SJSA1 (cell line): ENCODE measurements around a stretch of chr12.

DNA sequence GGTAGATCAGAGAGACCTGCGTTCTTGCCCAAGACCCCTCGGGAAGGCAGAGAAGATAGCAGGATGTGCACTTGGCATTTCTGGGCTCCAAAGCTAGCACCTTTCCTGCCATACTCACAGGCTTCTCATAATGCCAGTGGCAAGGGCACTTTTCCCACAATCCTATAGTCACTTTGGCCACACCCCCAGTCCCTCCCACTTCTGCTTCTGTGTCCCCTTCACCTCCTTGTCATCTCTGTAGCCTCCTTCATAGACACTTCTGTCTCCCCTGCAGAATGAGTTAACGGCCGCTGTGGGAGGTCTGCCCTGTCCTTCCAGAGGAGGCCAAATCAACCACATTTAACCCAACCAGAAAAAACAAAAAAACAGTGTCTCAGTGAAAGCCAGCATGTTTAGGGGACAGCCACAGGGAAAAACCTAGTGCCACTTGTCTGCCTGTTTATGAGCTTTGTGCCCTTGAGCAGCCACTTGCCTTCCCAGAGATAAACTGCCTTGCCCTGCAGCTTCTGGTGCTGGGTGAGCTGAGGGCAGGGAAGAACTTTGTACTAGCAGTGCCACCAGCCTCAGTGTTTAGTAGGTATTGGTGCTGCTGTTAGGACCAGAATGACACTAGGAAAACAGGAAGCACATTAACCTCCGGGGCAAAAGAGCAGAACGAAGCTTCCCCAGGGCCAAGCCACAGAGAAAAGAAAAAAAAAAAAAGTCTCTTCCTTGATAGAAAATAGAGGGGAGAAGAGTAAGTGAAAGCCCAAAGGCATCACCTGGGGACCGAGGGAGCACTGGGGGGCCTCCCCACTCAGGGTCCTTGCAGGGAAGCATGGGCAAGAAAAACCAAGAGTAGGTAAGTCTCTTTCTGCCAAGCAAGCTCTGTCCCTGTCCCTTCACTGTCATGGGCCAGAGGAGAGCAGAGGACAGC lies 174.4 kb downstream of the ABTB3 start:
- RAMPAGE, long total RNA, result no peak

- RAMPAGE, long total RNA, result no peak
These were observed 161.5 kb upstream of the PWP1 start for GRCh38 chr12:107523861-107524707.

DNA sequence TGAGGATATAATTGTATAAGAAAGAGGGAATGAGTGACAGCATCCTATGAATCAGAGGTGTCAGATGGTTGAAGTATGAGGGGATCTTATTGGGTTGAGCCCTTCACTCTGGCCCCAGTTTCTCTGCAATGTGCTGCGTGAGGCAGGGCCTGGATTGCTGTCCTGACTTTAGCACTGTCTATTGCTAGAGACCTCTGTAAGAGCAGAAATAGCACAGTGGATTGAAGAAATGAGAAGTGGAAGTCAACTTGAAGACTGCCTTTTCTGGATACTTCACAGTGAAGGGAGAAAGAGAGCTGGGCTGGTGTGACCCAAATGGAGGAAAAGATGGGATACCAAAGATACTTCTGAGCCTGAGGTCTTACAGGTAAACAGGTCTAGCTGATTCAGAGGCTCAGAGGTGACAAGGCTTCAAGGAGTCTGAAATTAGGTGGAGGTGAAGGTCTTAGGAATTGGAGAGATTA lies 5.8 kb downstream of the ASCL4 start:
- RAMPAGE, long total RNA, result no peak

DNA sequence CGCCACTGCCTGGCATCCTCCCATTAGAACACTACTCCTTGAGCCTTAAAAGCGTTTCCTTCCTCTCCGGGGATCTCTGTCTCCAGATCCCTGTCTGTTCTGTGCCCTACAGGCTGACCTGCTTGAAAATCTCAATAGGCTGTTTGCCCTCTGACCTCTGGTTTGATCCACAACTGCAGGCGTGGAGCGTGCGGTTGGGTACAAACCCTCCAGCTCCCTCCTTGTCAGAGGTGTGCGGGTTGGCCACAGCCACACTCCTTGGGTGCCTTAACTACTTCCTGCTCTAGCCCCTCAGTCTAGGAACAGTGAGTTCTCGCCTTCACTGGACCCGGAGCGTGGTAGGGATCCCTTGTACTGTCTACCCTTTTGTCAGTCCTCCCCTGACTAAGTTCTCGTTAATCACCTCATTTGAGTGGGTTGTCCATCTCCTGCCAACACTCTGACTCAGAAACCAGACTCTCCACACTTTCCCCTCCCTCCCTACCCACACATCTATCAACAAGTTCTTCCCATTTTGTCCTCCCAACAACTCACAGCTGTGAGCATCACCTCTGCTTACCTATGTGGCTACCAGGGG lies 33.0 kb downstream of the CMKLR1 start:
- RAMPAGE, long total RNA, result no peak

DNA sequence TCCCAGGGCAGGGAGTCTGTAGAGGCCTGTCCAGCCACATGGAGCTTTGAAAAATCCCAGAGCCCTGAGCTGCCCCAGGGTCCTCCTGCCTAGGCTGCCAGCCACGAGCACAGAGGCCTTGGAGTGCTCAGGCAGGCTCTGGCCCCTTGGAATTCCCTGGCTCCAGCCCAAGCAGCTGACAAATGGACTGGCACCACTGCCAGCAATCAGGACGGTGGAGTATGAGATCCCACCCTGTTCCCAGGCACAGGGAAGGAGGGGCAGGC lies 26.3 kb downstream of the CMKLR1 start:
- RAMPAGE, long total RNA, result no peak

DNA sequence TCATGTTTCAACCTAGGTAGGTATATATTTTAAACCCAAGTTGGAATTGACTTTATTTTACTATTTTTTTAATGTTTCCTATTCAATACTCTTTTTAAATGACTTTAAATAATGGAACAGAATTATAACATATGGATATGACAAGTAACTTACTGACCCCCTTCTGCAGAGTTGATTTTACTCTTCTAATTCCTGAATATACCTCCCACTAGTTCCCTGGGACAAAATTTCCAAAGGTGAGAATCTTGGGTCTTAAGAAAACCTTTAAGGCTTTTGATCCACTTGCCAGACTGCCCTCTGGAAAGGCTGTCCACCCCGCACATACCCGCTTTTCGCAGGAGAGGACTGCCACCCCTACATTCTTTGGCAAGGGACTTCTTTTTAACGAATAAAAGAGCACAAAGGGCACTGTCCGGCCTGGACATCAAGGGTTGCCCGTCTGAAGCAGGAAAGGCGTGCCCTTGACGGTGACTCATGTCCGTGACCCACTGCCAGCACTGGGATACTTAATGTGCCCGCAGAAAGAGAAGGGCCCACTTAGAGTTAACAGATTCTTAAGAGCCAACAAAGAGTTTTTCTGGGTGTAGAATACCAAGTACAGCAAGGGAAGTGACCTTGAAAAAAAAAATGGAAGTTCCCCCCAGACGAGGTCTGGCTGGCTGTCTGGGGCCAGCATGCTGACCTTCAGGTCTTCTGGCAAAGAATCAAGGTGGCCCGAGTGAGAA lies 10.1 kb upstream of the SELPLG start:
- RAMPAGE, long total RNA, result no peak

- RAMPAGE, long total RNA, result no peak
These were observed 32.0 kb upstream of the SELPLG start for GRCh38 chr12:108665583-108666249.

DNA sequence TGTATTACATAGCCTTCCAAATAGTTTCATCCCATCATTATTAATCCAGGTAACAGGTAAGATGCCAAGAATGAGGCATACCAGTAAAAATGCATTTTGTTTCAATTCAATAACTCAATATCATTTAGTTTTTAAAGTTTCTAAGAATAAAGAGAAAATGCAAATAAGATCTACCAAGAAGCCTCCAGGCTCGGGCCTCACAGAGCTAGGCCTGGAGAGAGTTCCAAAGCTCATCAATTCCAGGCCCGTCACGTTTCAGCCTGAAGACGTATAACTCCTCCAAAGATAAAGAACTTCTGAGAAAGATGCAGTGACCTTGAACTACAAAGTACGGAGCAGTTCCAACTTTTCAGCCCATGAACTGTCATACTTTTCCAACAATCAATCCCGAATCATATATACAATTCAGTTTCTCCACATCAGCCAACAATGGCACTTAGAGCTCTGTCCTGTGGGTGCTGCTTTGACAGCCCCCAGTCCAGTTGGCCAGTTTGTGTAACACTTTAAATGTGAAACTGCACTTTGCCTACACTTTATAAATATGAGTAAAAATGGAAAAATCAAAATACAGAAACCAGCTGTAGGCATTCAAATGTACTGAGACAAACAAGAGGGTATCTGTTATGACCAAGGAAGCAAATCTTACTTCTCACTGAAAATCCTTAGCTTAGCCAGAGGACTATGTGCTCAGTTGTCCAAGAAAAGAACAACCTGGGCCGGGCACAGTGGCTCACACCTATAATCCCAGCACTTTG lies 17.7 kb downstream of the CORO1C start:
- RAMPAGE, long total RNA, result no peak

DNA sequence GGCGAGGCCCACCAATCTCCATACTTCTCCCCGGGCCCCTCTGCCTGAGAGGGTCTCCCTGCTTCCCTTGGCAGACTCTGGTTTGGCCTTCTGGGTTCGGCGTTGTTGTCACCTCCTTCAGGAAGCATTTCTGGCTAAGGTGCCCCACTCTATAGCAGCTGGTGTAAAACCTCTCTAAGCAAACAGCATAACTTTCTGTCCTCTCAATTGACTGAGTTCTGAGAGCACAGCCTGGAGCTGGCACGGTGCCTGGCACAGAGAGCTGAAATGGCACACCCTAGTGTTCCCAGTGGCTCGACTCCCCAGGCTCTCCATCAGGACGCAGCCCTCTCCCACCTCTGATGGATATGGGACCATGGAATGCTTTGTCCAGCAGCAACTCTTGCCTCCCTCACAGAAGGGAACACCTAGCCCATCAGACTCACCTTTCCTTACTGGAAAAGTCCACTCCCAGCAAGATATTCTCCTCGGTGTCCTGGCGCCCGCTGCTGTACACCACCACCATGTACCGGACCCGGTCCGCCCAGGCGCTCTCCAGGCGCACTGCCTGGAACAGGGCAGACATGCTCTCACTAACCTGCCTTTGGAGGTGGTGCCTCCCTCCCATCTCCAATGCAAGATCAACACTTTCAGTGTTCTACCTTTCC lies 40.6 kb downstream of the SSH1 start:
- RAMPAGE, long total RNA, result no peak

DNA sequence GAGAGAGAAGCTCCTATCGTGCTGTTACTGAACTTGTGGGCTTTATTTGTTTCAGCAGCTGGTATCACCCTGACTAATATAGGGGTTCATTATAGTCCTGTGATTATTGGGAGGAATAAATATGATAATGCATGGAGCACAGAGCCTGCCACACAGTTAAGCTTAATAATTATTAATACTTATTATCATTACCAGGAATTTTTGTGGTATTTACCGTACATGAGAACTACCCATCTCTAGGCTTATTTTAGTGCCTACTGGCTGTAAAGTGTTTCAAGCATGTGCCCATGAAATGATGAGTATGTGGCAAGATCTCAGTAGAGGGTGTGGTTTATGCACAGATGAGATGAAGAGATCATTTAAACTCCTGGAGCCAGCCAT lies 60.1 kb downstream of the DAO start:
- RAMPAGE, long total RNA, result no peak

DNA sequence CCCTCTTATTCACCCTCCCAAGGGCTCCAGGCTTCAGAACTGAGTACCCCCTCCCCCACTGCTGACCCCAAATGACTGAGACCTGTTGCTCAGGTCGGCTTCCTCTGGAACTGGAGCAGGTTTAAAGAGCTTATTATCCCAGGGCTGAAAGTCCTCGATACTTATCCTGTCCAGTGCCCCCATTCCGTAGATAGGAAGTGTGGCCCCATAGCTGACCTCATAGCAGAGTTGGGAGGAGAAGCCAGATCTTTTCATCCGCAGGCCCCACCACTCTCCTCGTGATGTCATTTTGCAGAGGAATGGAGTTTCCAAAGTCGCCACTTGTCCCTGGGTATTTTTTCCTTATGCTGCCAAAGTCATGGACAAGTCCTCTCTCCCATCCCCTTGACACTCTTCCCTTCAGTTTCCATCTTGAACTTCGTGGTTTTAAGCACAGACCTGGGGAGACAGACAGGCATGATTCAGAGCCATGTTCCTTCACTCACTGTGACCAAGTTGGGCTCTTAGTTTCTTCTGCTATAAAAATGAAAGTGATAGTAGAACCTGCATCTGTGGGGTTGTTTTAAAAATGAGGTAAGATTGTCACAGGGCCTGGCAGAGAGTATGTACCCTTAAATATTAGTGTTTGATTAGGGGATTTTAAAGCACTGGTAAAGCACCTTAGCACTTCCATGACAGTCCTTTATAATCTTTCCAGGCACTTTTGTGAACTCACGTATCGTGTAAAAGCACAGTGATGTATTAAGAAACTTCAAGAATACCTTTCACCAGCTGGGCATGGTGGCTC lies 1.3 kb downstream of the USP30 start:
- RAMPAGE, long total RNA, result no peak

DNA sequence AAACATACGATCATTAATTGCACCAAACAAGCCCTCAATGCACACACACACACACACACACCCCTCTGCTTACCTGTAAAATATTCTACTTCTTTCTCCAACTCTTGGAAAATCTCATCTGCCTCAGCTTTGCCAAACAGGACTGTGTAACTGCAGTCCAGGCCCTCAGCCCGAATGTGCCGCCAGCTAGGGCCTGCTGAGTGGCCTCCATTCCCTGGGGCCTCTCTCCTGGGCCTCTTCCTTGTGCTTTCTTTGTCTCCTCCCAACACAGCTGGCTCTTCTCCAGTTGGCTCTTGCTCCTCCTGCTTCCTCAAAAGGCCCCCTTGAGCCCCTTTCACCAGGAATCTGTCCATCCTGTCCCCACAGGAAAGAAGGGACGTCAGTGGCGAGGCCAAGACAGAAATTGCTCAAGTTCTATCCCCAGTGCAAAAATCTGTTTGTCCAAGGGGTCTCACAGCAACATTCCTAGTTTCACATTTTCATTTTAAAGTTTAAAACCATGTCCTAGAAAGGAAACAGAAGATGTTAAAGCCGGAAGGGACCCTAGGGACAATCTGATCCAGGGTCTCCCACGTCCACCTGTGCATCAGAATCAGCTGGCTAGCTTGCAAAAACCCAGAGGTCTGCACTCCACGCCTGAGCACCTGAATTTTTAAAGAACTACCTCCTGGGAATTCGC lies 699 bp downstream of the ALKBH2 start:
- RAMPAGE, long total RNA, result no peak

GRCh38 chr12:109132452-109133159 lies 16.2 kb downstream of the ACACB start:
- RAMPAGE, long total RNA, result no peak

DNA sequence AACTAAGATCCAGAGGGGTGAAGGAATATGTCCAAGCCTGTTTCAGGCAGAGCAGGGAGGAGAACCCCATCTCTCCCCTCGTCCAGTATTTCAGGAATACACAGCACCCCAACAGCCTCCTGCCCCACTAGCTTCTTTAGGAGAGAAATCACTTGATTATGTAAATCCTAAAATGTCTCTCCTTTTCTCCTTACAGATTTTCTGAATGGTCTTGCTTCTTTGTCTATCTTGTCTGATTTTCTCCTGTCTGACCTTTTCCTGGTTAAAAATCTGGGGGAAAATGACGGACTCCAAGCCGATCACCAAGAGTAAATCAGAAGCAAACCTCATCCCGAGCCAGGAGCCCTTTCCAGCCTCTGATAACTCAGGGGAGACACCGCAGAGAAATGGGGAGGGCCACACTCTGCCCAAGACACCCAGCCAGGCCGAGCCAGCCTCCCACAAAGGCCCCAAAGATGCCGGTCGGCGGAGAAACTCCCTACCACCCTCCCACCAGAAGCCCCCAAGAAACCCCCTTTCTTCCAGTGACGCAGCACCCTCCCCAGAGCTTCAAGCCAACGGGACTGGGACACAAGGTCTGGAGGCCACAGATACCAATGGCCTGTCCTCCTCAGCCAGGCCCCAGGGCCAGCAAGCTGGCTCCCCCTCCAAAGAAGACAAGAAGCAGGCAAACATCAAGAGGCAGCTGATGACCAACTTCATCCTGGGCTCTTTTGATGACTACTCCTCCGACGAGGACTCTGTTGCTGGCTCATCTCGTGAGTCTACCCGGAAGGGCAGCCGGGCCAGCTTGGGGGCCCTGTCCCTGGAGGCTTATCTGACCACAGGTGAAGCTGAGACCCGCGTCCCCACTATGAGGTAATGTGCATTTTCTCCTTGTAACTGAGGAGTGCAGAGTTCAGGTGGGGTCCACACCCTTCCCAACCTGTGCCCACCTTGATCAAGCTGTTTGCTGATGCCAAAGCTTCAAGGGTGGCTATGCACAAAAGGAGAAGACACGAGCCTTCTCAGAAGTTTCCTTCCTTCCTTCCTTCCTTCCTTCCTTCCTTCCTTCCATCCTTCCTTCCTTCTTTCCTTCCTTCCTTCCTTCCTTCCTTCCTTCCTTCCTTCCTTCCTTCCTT lies 23.2 kb downstream of the ACACB start:
- RAMPAGE, long total RNA, result no peak

GRCh38 chr12:109173819-109174390 lies 57.5 kb downstream of the ACACB start:
- RAMPAGE, long total RNA, result no peak

- RAMPAGE, long total RNA, result no peak
These were observed 86.9 kb downstream of the FOXN4 start for GRCh38 chr12:109222265-109222474.

GRCh38 chr12:109291176-109292525 lies 17.4 kb downstream of the FOXN4 start:
- RAMPAGE, long total RNA, result no peak

- RAMPAGE, long total RNA, result no peak
These were observed 30.2 kb downstream of the KCTD10 start for GRCh38 chr12:109446906-109447310.

DNA sequence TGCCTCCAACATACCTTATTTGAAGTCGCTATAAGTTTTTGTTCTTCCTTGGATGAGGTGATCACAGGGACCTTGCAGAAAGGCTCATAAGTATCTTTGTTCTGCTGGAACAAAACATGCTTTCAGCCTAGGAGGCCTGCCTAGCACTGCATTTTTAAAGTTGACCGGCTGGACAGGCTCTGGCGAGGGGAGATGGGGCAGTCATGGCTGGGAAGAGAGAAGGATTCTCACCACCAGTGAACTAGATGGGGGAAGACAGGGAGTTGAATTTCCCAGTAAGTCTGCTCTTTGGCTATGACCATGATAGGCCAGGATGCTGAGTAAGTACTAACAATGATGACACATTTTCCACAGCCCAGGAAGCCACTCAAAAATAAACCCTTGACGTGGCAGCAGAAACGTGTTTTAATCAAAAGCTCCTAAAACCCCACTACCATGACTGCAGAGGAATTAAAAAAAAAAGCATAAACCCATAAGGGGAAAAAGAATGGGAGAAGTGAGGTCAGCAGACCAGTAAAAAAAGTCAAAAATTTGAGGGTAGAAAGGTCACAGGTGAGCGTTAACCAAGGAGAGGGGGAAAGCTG lies 19.0 kb downstream of the KCTD10 start:
- RAMPAGE, long total RNA, result no peak

- RAMPAGE, long total RNA, result no peak
These were observed 14.9 kb downstream of the KCTD10 start for GRCh38 chr12:109461868-109462970.